Measurements from ENCODE around the gene DYNLRB1.

GRCh38 chr20:33653987-33654879 is 7.9 kb upstream of the C20orf144 start:
- PRO-cap = no peak

DNA sequence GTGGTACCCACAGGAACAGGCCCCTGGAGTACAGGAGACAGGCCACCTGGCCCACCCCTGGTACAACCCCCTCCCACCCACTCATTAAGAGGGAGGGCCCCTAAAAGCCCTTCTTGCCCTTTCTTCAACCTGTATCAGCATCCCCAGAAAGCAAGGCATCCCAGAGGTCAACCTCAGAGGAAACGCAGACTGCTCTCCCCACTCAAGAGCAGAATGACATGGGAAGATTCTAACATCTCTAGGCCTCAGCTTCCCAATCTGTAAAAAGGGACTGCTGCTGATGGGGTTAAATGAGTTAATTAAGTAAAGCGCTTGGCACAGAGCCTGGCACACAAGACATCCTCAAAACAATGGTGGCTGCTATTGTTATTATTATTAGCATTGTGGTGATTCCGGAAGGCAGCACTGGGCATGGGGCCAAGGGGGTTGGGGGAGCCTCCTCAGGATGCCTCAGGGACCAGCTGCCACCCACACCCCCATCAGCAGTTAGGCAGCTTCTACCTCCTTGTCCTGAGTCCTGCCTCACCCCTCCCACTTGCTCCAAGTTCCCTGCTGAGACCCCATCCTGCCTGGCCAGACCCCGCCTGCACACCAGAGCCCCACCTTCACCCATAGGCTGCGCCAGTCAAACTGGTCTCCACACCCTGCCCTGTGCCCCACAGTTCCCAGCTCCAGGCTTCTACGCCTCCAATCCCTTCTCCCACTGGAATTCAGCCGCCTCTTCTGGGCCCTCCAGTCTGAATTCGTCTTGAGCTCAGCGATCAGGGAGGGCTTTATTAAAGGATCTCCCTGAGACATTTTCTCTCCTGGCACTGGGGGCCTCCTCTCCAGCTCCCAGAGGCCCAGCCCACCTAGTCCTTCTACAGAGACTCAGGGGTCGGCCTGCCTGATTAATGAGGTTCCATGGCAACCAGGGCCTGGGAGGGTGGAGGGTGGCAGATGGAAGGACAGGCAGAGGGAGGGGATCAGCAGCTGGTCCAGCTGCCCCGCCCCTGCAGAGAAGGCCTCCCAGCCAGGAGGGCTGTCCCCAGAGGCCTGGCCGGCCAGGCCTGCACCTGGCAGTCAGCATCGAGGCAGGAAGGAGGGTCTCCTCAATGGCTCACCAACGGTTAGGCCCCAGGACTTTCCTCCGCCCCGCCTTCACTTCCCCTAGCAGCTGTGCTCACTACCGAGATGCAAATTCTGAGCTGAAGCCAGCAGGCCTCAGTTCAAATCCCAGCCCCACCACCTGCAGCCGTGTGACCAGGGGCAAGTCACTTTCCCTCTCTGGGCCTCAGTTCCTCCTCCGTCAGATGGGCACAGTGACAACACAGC is 1.4 kb downstream of the E2F1 start:
- PRO-cap = bidirectional peak, plus-strand start at position 1,206 of the sequence, minus-strand start at position 1,096 of the sequence

- PRO-cap = no peak
Observed at GRCh38 chr20:33743792-33744040, 11.9 kb downstream of the ZNF341 start.

DNA sequence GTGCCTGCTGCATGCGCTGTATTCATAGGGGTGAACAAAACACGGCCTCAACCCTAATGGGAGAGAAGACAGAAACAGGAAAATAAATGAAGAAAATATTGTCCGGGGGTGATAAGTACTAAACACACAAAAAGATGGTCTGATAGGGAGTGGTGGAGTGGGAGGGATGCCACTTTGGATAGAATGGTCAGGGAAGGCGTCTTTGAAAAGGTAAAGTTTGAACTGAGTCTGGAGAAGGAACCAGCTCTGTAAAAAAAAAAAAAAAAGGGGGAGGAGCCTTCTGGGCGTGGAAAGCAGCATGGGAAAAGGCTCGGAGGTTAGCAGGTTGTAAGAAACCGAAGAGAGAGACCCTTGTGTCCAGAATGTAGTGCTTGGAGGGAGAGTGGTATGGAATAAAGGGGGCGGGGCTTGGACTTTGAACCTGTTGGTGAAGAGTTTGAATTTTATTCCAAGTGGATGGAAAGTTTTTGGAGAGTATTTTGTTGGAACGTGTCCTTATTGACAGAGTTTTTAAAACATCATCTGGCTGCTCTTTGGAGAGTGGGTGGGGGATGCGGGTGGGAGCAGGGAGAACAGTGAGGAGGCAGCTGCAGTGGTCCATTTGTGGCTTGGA is 1.9 kb downstream of the CHMP4B start:
- PRO-cap = no peak

- PRO-cap = no peak
Observed at GRCh38 chr20:33824620-33825128, 13.5 kb downstream of the CHMP4B start.

DNA sequence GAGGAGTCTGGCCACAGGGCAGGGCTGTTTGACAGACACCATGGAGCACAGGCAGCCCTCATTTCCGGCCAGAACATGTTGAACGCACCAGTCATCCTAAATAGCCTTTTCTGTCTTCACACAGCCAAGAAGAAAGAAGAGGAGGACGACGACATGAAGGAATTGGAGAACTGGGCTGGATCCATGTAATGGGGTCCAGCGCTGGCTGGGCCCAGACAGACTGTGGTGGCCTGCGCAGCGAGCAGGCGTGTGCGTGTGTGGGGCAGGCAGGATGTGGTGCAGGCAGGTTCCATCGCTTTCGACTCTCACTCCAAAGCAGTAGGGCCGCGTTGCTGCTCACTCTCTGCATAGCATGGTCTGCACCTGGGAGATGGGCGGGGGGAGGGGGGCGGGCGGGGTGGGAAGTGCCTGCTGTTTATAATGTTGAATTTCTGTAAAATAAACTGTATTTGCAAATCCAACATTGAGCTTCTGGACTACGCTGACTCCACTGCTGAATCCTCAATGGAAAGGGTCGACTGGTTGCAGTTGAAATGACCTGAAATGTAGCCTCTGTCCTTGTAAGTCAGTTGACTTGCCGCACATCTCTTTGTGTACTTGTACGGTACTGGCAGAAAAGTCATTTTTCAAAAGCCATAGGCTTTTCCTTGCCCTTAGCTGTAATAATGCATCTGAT is 42.4 kb downstream of the CHMP4B start:
- PRO-cap = no peak

- PRO-cap = no peak
Observed at GRCh38 chr20:33992348-33992995, 1.2 kb upstream of the RALY start.

DNA sequence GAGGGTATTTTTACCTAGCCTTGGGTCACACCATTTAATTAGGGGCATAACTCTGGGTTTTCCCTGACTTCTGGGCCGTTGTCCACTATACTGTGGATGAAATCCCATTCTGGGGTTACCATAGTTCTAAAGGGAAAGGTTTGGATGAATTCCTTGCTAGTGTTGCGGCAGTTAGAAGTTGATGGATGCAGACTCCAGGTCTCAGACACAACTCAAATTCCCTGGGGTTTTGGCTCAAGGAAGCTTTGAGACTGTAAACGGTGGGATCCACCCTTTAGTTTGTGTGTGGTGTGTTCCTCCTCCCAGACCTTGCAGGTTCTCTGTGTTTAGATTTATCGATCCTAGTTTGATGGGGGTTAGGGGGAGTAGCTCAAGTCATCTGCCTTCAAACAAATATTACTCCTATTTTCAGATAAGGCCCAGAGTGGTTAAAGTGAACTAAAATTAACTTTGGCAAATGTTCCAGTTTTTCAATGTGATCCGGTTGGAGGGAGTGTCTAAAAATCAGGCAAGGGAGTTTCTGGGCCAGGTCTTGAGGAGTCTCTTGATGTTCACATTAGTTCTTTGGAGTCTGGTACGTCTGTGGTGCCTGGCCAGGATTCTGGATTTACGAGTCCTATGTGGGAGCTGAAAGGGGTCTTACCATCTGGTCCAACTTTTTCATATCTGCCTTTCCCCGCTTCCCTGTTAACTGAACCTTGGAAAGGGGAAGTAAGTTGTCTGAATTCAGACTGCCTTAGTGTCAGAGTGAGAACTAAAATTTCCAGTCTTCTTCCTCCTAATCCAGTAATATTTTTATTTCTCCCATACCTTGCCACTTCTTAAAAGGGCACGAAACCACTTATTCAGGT is 1.6 kb downstream of the RALY start:
- PRO-cap = no peak

- PRO-cap = no peak
Observed at GRCh38 chr20:33995911-33996487, 2.3 kb downstream of the RALY start.

DNA sequence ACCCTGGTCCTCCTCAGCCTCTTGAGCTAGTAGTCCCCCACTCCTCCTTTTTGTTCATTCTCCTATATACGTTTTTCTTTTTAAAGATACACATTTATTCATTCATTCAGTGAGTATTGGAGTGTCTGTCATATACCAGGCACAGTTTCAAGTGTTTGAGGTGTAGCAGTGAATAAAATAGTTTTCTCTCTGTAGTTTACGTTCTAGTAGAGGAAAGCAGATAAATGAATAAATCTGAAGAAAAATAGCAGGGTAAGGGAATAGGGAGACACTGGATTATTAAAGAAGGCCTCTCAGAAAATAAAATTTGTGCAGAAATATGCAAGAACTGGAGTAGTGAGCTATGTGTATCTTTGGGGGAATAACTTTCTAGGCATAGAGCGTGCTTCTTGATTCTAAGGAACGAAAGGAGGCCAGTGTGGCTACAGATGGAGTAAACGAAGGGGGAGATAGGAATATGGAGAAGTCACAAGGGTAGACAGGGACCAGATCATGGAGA is 41.9 kb downstream of the RALY start:
- PRO-cap = no peak

DNA sequence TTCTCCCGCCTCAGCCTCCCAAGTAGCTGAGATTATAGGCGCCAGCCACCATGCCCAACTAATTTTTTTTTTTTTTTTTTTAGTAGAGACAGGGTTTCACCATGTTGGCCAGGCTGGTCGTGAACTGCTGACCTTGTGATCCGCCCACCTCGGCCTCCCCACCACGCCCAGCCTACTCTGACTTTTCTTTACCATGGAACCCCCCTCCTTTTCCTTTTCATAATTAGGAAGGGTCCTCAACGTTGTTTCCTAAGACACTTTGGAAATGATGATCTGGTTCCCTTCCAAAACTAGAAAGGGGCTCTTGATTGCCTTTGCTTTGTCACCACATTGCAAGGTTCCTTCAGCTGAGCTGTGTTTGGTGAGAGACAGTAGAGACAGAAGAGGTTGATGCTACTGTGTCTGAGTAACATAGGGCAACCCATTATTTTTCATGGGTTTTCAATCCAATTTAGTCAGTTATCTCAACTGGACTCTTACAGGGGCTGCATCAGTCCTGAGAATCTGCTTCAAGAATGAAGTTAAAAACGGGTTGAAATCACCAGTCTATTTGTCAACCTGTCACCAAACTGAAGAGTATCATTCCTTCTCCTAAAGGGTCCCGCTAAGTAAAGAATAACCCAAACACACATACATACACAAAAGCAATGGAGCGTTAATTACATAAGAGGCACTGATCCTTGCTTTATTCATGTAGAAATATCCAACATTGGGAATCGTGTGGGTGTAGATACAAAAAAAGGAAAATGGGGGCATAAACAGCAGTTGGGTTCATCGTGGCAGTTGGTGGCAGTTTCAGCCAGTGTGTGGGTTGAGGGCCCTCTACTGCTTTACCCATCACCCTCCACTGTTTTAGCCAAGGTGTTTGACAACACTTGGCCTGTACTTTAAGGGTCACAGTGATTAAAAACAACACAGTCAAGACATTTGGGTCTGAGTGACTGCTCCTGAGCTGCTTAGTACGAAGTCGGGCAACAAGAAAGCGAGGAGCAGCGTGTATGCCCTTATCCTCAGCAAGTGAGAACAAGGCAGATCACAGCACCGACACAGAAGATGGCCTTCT is 24.1 kb downstream of the EIF2S2 start:
- PRO-cap = no peak

GRCh38 chr20:34402874-34403282 is 39.8 kb downstream of the ITCH start:
- PRO-cap = no peak

DNA sequence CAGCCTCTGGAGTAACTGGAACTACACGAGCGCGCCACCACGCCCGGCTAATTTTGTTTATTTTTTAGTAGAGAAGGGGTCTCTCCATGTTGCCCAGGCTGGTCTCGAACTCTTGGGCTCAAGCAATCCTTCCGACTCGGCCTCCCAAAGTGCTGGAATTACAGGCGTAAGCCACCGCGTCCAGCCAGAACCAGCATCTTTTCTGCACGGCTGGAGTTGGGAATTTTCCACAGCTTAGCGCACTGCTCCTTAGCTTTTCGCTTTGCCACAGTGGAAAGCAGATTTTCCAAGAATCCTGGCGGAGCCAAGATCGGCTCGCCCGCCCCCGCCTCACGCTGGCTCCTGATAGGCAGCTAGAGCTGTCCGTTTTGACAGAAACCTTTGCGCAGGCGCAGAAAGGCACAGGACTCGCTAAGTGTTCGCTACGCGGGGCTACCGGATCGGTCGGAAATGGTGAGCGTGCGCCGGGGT is at the start of gene DYNLRB1:
DYNLRB1 (plus strand) TSS at position 414 of the 471 bp plus-strand sequence.
- PRO-cap = bidirectional peak, plus-strand start at position 414 of the sequence, minus-strand start at position 277 of the sequence

DNA sequence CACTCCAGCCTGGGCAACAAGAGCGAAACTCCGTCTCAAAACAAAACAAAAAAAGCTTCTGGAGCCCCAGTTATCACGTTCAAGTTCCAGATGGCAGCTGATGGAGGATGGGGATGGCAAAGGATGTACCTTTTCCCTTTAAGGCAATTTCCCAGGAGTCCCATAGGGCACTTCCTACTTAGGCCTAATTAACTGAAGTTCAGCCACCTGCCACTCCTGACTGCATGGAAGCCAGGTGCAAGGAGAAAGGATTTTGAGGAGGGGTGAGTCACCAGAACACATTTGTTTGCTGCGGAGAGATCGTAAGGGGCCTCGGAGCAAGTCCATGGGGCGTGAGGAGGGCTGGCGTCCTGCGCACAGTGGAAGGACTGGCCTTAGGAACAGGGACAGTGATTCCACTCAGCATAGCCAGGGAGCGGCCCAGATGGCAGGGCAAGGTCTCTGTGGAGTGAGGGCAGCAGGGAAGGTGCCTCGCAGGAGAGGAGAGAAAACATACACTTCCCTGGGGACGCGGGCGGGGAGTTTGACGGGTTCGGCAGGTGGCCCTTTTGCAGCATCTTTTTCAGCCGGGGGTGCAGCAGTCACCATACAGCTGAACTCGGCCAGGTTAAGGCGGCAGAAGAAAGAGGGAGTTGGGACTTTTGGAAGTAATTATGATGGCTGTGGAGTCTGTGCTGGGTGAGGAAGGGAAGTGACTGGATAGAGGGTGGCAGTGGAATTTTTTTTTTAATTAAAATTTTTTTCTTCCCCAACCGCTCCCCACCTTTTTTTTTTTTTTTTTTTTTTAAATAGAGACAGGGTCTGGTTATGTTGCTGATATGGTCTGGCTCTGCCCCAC is 11.6 kb upstream of the MAP1LC3A start:
- PRO-cap = no peak

DNA sequence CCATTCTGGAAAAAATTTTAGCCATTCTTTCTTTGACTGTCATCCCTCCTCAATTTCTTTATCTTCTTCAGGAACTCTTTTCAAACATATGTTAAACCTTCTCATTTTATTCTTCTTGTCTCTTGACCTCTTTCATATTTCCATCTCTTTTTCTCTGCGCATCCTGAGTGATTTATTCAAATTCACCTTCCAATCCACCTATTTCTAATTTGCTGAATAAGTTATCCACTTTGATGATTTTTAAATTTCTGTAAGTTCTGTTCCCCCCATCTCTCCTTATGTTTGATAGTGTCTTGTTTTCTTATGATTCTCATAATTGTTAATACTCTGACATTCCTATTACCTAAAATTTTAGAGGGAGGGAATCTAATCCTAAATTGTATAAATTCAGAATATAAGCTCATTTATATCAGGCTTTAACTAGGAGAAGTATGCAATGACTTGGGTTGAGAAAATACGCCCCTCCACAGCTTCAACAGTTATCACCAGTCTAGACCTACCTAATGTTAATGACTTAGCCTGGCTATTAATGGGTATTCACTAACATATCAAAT is 59.1 kb downstream of the TP53INP2 start:
- PRO-cap = no peak

- PRO-cap = no peak
Observed at GRCh38 chr20:34861631-34862105, 11.0 kb downstream of the GGT7 start.

- PRO-cap = no peak
Observed at GRCh38 chr20:34874686-34875258, 1.6 kb upstream of the ACSS2 start.

GRCh38 chr20:34953047-34953549 is 2.5 kb downstream of the GSS start:
- PRO-cap = no peak

GRCh38 chr20:34984905-34985657 is 29.4 kb downstream of the MYH7B start:
- PRO-cap = no peak

- PRO-cap = no peak
Observed at GRCh38 chr20:35074235-35074901, 18.2 kb downstream of the TRPC4AP start.